ENCODE results near the genes OGFOD3 and FOXK2.

- PRO-cap, result no peak
- RAMPAGE, long total RNA, 4 experiments, result no peak in any of the 4 experiments
These were observed 9.7 kb upstream of the CSNK1D start for GRCh38 chr17:82283174-82283609.

- PRO-cap, result no peak
- RAMPAGE, long total RNA, 4 experiments, result no peak in any of the 4 experiments
These were observed 14.6 kb upstream of the CSNK1D start for GRCh38 chr17:82287856-82288706.

DNA sequence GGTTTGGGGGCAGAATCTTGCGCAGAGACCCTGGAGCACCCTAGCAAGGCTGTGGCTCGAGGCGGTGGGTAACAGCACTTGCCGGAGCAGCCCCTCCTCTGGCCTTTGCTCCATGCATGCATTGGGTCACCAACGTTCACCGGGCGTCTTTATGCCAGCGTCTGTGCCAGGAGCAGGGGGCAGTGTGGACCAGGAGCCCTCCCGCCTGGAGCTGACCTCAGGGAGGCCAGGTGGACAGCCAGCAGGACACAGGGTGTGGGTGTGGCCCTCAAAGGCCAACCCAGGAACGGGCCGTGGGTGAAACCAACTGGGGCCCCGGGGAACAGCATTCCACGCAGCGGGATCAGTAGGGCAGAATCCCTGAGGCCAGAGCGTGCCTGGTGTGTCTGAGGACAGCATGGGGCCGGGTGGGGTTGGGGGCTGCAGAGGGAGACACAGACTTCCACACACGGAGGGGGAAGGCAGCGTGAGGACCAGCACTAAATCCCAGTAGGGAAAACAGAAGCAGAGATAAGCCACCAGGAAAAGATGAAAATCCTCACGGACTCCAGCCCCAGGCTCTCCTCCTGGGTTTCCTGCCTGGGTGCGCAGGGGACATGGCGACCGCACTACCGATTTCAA lies 2.8 kb upstream of the CD7 start:
- PRO-cap, result no peak
- RAMPAGE, long total RNA, 4 experiments, result no peak in any of the 4 experiments

DNA sequence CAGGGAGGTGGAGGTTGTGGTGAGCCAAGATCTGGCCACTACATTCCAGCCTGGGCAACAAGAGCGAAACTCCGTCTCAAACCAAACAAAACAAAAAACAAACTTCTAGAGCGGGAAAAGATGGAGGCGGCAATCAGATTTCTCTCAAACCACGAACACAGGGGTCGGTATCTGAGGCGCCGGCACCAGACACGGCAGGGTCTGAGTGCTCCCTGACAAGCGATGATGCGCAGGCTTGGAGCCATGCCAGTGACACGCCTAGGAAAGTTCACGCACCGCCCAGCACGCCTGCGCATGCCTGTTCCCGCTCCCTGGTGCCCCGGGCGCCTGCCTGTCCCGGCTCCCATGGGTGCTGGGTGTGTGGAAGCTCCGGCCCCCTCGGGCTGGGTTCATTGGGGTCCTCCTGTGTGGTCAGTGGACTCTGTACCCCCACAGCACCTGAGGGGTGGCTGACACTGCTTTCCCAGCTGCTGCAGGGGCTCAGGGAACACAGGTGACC lies 1.5 kb downstream of the SECTM1 start:
- PRO-cap, result bidirectional peak, plus-strand start at position 326 of the sequence, minus-strand start at position 199 of the sequence
- RAMPAGE, long total RNA, 4 experiments, result no peak in any of the 4 experiments

- PRO-cap, result bidirectional peak, plus-strand start at chr17:82418347, minus-strand start at chr17:82418256; bidirectional peak, plus-strand start at chr17:82418721, minus-strand start at chr17:82418586
- RAMPAGE, long total RNA, 4 experiments, result no peak in any of the 4 experiments
These were observed at the start of gene OGFOD3 for GRCh38 chr17:82417836-82419217. OGFOD3 (minus strand) TSS chr17:82418586.

GRCh38 chr17:82443849-82444143 lies 6.8 kb downstream of the CYBC1 start:
- PRO-cap, result no peak
- RAMPAGE, long total RNA, 4 experiments, result no peak in any of the 4 experiments

DNA sequence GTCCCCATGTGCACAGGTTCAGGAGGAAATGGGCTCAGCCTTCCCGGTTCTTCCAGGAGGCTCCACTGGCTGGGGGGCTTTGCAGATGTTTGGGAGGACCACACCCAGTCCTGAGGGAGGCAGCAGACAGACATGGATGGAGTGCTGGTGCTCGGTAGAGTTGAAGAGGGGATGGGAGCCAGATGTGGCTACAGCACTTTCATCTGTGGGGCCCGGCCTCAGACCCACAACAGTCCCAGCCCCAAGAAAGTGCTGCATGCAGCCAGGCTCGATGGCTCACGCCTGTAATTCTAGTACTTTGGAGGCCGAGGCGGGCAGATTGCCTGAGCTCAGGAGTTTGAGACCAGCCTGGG lies 21.8 kb downstream of the NARF start:
- PRO-cap, result no peak
- RAMPAGE, long total RNA, 4 experiments, result no peak in any of the 4 experiments

- PRO-cap, result no peak
- RAMPAGE, long total RNA, 4 experiments, result no peak in any of the 4 experiments
These were observed 11.8 kb upstream of the FOXK2 start for GRCh38 chr17:82507571-82508248.

GRCh38 chr17:82519621-82520422 lies at the start of gene FOXK2:
FOXK2 (plus strand) TSS chr17:82519732.
- PRO-cap, result bidirectional peak, plus-strand start at chr17:82519732, minus-strand start at chr17:82519522; bidirectional peak, plus-strand start at chr17:82520251, minus-strand start at chr17:82520222
- RAMPAGE, long total RNA, 4 experiments, result no peak in any of the 4 experiments

DNA sequence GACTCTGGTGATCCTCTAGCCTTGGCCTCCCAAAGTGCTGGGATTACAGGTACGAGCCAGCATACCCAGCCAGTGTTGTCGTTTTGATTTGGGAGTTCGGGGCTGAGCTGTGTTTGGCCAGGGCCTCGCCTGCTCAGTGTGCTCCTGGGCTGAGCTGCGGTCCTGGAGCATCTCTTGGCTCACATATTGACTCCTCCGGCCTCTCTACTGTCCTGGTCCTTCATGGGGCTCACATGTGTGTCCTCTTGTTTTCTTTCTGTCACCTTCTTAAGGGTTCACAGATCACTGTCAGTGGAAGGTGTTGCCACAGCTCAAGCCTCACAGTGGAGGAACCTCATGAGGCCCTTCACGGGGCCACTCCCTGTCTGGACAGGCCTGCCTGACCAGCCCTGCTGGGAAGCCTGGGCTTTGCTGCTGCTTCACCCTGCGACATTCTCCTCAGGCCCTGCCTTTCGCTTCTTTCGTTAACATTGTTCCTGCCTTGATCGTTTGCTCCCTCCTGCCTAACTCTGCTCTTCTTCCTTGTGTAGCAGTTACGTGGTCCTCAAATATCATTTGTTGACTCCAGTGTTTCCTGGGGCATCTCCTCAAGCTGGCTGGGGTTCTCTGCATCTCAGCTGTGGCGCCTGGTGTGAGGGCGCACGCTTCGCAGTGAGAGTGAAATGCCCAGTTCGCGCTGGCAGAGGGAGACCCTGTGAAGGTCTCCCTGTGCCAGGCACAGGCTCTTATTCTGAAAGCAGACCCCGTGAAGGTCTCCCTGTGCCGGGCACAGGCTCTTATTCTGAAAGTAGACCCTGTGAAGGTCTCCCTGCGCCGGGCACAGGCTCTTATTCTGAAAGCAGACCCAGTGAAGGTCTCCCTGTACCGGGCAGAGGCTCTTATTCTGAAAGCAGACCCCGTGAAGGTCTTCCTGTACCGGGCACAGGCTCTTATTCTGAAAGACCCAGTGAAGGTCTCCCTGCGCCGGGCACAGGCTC lies 55.8 kb downstream of the WDR45B start:
- PRO-cap, result no peak
- RAMPAGE, long total RNA, 4 experiments, result no peak in any of the 4 experiments

- PRO-cap, result no peak
- RAMPAGE, long total RNA, 4 experiments, result no peak in any of the 4 experiments
These were observed 4.2 kb downstream of the WDR45B start for GRCh38 chr17:82643807-82644610.

GRCh38 chr17:82658354-82658880 lies 10.2 kb upstream of the WDR45B start:
- PRO-cap, result no peak
- RAMPAGE, long total RNA, 4 experiments, result no peak in any of the 4 experiments

- PRO-cap, result no peak
- RAMPAGE, long total RNA, 4 experiments, result no peak in any of the 4 experiments
These were observed 3.7 kb downstream of the TBCD start for GRCh38 chr17:82755448-82756044.

GRCh38 chr17:82875324-82876048 lies 35.7 kb upstream of the ZNF750 start:
- PRO-cap, result bidirectional peak, plus-strand start at chr17:82875585, minus-strand start at chr17:82875457
- RAMPAGE, long total RNA, 4 experiments, result start-site peak on the minus strand in 1 of 4 experiments, at chr17:82875456-82875478 at its widest, 5 reads per replicate

- PRO-cap, result no peak
- RAMPAGE, long total RNA, 4 experiments, result no peak in any of the 4 experiments
These were observed 47.6 kb upstream of the ZNF750 start for GRCh38 chr17:82887336-82887816.

DNA sequence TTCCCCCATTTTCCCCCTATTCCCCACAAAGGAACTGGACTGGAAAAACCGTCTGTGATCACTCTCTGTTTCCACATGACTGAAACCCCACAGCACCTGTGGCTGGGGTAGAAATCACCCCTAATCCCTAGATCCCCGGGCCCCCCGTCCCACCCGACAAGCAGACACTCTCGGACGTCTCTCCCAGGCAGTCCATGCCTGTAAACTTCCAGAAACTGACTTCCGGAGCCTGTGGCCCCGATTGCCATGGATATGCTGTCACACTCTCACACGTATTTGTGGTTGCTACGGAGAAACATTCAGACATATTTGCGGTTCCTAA lies 38.8 kb downstream of the B3GNTL1 start:
- PRO-cap, result no peak
- RAMPAGE, long total RNA, 4 experiments, result no peak in any of the 4 experiments

DNA sequence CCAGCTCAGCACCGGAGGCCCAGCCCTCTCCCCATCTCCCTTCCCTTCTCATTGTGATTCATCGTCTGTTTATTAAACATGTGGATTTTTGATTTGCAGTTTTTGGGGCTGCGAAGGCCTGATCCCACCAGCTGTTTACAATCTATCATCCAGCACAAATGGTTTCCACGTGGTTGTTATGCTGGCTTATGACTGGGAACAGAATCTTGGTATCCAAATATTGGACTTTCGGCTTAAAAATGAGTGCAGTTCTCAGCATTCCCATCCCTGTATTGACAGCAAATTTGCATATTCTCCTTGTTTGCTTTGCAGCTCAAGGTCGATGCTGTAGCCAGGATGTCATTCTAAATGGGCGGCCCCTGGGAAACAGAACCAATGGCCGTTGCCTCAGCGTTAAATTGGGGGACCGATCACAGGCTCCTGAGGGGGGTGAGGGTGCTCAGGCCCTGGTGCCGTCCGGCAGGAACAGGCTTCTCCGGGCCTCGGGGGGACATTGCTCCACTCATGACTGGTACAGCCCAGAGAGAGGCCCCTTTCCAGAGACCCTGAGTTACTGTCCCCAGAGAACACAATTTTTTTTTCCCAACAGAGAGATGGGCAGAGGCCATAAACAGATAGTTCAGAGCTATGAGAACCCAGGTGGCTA lies 82.5 kb downstream of the METRNL start:
- PRO-cap, result no peak
- RAMPAGE, long total RNA, 4 experiments, result no peak in any of the 4 experiments

DNA sequence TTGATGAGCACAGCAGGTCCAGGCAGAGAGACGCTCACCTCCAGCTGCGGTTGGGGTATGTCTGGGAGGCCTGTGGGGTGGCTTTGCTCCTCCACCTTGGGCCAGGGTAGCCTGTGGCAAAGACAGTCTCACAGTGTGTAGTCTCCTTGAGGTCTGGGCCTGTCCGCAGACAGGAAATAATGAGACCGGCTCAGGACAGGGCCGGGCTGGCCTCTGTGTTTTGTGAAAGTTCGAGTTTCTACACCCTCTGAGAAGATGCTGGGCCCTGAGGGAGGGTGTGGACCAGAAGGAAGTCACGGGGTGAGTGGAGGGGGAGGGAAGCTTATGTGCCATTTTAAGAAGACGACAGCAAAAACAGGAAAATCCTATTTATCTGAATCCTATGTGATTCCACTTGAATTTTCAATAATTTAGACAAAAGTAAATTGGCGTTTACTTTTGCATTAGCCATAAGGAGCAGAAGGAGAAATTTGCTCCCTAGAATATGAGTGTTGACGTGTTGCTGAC lies 103.4 kb downstream of the METRNL start:
- PRO-cap, result no peak
- RAMPAGE, long total RNA, 4 experiments, result no peak in any of the 4 experiments

DNA sequence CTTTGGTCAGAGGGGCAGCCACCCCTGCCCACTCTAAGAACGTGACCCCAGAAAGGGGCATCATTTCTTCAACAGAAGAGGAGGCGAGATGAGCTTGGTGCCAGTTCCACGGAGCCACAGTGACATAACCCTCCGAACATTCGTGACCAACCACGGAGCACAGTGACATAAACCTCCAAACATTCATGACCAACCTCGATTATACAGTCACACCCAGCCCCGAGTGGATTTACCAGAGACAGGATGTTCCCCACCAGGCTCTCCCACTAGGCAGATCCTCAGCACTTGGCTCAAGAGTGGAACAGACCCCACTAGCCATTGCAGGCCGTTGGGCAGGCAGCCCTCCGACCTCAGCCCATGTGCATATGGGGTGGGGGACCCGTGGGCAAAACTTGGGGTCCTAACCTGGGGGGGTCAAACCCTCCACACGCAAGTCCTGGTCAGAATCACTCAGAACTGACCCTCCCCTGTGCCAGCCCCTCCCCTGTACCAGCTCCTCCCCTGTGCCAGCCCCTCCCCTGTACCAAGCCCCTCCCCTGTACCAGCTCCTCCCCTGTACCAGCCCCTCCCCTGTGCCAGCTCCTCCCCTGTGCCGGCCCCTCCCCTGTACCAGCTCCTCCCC lies 113.0 kb downstream of the METRNL start:
- PRO-cap, result no peak
- RAMPAGE, long total RNA, 4 experiments, result no peak in any of the 4 experiments

DNA sequence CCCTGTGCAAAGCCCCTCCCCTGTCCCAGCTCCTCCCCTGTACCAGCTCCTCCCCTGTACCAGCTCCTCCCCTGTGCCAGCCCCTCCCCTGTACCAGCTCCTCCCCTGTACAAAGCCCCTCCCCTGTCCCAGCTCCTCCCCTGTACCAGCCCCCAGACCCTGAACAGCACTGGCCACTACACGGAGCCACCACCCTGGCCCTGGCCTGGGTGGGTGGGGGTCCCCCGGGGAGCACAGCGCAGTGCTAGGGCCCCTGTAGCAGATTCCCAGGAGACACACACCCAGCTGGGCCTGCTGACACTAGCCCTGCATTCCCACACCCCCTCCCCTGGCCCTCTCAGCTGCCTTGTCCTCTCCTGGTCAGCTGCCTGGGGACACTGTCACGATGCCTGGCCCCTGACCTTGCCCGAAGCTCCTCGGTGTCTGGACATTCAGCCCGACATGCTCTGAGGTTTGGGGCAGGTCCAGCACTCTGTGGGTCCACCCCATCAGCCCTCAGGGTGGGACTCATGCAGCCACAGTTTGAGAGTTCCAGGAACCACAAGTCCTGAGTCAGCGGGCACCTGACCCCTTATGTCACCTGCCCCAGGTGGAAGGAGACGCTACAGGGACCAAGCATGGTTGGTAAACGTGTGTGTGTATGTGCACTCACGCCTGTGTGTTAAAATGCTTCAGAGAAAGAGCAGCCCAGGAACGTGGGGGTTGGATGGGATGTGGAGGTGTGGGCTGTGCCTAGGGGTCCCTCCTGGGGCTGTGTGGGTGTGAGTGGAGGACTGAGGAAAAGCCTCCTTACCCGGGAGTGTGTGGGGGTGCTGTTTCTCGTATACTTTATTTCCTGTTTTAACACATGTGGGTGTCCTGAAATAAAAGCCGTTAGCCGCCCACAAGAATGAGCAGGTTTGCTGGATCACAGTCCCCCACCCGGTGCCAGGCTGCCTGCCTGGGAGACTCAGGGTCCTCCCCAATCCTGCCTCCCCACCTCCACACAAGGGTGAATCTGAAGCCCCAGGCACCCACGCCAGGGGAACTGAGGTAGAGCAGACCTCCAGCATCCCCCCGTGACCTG lies 114.3 kb downstream of the METRNL start:
- PRO-cap, result no peak
- RAMPAGE, long total RNA, 4 experiments, result no peak in any of the 4 experiments

Measured in suprapubic skin (tissue), 4 donors.